AG04449 (cell line): ENCODE measurements around a stretch of chr13.

DNA sequence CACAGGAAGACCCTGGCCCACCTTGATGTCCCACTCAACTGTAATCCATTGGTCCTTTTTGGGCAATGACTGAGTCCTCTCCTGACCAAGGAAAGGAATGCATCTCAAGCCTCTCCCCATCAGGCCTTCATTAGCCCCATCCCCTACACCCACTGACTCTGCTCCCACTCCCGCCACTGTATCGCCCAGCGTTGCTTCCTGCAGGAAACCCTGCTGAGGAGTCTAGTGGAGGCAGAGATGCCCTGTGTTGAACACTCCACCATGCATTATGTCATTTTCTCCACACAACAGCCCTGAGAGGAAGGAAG, 49.8 kb upstream of the GSX1 start:
- RRBS: no CpG with 5 or more reads among the region's 3 CpGs

DNA sequence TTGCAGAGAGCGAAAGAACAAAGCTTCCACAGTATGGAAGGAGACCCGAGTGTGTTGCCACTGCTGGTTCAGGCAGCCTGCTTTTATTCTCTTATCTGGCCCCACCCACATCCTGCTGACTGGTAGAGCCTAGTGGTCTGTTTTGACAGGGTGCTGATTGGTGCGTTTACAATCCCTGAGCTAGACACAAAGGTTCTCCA, 44.9 kb upstream of the GSX1 start:
- RRBS: no CpG with 5 or more reads among the region's 3 CpGs

GRCh38 chr13:27829780-27830331, 37.6 kb downstream of the GSX1 start:
- RRBS: 3% methylated on average over 8 of the region's 30 CpGs

- RRBS: 8% methylated on average over 5 of the region's 41 CpGs
Measured at GRCh38 chr13:27952922-27953835, 15.9 kb downstream of the CDX2 start.

DNA sequence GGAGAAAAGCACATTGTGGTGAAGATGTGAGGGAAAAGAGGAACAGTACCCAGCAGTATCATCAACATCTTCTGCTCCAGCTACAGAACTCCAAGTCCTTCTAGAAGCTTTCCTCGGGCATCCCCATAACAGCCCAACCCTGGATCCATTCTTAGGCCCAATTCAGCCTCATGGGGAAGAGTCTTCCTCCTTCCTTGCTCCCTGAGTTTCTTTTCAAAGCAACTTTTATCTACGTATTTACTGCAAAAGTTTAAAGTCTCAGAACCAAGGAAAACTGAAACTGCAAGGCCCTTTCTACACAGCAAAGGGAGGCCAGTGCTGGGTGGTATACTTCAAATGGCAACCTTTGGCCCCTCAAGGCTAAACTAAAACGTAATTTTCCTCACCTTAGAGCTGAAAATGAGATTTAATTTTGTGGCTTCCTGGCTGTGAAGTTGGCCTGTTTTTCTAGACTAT, 5.7 kb downstream of the CDX2 start:
- RRBS: no CpG with 5 or more reads among the region's 3 CpGs

- RRBS: no CpG with 5 or more reads among the region's 7 CpGs
Measured at GRCh38 chr13:28022874-28023313, 34.4 kb upstream of the URAD start.

DNA sequence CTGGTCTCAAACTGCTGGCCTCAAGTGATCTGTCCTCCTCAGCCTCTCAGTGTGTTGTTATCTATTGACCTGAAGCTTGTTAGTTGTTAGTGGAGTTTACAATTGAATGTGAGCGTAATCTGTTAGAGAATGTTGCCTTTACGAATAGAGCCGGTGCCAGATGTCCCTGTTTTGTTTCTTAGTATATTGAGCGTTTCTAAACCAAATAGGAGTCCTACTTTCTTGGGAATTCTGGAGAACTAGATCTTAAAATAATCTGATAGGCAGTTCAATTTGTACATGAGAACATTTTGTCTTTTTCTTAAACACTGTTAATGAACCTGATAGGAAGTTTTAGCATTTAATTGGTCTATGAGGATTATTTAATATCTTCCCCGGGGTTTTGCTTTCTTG, 1.8 kb downstream of the PAN3 start:
- RRBS: no CpG with 5 or more reads among the region's 5 CpGs

DNA sequence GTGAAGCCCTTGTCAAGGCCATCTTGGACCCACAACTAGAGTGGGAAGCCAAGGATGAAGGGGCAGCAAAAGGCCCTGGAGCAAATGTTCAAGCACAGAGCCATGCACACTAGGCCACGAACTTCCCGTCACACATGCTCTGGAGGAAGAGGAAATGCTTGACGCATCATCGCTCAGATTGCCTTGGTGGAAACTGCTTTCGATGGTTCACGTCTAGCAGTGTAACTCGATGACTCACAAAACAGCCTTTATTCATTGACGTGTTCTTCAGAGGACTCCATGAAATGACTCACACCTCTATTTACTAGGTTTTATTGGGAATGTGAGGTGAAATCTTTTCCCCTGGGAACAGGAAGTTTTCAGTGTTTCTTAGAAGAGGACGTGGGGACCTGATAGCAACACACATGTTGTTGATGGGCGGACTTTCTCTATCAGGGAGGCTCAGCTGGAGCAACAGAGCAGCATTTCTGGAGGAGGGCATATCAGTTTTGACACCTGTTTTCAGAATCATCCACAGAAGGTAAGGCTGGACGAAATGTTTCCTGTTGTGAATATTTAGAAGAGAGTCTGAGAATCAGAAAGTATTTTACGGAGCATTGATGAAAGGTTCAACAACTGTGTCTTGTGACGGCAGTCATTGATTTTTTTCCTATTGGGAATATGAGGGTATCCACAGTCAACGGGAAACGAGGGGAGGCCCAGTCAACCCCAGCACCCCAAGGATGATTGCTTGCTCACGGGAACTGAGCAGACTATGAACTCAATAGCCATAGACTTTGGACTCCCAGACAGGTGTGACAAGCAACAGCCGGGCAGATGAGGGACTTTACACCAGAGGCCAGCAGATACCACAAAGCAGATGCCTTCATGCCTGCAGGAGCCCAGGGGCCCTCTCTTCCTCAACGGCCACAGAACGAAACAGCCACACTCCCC, 80.0 kb upstream of the FLT1 start:
- RRBS: no CpG with 5 or more reads among the region's 19 CpGs

GRCh38 chr13:28679890-28680662, 21.1 kb downstream of the POMP start:
- RRBS: no CpG with 5 or more reads among the region's 5 CpGs

DNA sequence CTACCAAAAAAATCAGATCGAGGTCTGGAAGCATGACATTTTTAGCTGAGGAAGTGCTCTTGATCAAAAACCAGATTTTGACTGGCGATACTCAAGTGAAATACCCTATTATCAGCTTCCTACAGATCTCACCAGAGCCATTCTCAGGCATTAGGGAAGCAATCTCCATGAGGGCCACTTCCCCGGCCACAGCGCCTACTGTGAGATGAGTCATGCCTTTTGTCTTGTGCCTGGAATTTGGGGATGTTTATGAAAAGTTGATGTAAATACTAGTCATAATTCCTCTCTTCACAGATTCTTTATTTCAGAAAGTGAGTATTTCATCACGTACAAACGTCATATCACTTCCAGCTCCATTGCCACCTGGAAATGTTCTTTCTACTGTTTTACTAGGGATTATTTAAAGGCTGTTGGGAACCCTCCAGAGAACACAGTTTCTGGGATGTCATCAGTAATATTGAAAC, 25.3 kb upstream of the SLC46A3 start:
- RRBS: no CpG with 5 or more reads among the region's 6 CpGs

GRCh38 chr13:29522060-29522625, 73.3 kb downstream of the SLC7A1 start:
- RRBS: no CpG with 5 or more reads among the region's 15 CpGs

DNA sequence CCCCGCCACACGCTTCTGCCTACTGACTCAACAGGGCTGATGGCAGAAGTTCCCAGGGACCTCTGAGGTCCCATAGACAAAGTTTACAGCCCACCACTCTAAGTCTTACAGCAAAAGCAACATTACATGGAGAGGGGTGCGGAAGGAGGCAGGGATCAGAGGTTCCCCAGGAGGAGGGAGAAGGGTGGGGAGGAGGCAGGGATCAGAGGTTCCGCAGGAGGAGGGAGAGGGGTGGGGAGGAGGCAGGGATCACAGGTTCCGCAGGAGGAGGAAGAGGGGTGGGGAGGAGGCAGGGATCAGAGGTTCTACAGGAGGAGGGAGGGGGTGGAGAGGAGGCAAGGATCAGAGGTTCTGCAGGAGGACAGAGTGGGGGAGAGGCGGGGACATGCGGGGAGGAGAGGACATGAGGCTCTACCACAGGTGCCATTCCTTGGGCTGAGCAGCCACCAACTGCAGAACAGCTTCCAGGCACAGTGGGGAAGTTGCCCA, 52.0 kb downstream of the SLC7A1 start:
- RRBS: no CpG with 5 or more reads among the region's 7 CpGs

GRCh38 chr13:29582012-29582688, 13.3 kb downstream of the SLC7A1 start:
- RRBS: no CpG with 5 or more reads among the region's 12 CpGs

GRCh38 chr13:29606120-29606581, 10.7 kb upstream of the SLC7A1 start:
- RRBS: no CpG with 5 or more reads among the region's 7 CpGs

- RRBS: no CpG with 5 or more reads among the region's 2 CpGs
Measured at GRCh38 chr13:29785918-29786565, 64.4 kb downstream of the UBL3 start.

DNA sequence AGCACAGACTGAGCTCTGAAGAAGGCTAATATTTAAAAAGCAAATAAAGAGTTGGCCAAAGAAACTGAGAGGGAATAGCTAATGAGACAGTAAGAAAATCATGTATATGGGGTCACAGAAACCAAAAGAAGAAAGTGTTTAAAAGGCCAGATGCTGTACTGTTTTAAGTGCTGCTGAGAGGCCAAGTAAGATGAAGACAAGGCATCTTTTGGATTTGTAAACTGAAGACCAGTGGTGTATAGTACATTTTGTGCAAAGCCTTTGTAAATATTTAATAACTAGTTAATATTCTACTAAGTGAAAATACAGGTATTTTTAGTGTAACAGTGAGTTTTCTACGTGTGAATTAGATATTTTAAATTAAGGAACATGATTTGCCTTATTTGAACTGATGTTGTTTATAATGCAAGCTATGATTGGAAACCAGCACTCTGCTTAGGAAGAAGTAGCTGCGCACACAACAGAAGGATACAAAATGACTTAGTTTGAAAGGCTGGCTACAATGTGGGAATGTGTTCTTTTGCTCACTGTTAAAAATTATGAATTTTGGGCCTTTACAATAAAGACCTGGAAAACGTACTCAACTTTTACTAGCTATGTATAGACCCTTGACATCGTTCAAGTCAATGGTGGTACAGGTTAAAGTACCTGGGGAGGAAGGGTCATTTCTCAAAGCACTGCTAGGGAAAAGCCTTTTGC, 39.9 kb downstream of the UBL3 start:
- RRBS: no CpG with 5 or more reads among the region's 4 CpGs

GRCh38 chr13:29812044-29812546, 38.3 kb downstream of the UBL3 start:
- RRBS: no CpG with 5 or more reads among the region's 1 CpG

GRCh38 chr13:29863045-29863473, 12.6 kb upstream of the UBL3 start:
- RRBS: no CpG with 5 or more reads among the region's 3 CpGs

DNA sequence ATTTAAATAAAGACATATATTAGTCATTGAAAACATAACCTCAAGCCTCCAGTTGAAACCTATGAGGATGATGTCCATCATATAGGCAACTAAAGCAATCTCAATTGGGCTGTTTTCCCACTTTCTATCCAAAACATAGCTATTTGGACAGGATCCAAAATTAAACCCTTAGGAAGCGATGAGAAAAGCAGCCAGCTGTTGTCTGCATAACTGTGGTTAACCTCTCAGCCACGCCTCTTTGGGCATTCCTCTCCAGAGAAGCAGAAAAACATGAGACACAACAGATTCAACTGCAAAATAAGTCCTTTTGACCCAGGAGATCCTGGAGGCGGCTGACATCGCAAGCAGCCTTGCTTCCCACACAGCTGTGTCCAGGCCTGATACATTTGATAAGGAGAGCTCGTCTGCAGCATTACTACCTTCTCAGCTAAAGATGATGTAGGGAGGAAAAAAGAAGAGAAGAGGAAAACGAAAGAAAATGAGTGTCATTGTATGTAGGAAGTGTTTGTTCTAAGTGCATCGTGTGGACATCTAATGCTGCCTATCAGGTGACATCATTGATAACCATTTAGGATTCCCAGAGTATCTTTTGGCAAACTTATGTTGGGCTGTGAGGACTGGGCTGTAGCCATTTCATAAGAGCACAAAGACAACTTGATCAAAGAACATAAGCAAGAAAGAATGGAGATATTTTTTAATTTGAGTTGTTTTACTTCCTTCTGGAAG, 52.0 kb upstream of the UBL3 start:
- RRBS: no CpG with 5 or more reads among the region's 7 CpGs

DNA sequence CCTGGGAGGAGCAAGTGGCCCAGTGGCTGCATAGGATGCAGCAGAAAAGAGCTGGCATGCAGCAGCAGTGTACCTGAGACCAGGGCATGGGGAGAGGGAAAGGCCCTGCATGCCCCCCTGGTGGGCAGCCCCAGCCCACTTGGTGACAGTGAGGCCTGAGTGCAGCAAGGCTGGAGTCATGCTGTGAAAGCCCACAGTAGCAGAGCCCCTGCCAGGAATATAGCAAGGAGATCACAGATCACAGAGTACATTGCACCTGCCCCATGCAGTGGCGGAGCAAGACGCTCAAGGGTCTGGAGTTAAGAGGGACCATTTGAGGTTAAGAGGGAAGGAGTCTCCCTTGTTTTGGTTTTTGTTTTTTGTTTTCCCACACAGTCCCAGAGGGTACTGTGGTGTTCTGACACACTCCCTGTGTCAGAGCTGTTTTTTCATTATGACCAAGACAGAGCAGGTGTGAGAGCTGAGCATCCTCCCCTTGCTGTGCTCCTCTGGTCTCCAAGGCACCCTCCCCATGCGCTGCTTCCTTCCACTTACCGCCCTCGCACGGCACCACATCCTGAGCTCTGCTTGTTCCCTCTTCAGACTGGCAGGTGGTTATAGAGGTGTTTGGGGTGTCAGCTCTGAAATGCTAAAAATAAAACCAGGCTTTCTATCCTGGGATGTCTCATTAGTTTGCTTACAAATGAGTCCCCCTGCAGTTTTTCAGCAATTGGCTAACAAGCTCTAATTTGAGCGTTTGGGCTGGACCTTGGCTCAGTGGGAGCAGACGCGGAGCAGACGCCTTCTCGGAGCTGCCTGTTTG, 85.1 kb upstream of the UBL3 start:
- RRBS: no CpG with 5 or more reads among the region's 11 CpGs